Pericardium (tissue), 1 donor: ENCODE measurements around the genes DCT and IPO5.

DNA sequence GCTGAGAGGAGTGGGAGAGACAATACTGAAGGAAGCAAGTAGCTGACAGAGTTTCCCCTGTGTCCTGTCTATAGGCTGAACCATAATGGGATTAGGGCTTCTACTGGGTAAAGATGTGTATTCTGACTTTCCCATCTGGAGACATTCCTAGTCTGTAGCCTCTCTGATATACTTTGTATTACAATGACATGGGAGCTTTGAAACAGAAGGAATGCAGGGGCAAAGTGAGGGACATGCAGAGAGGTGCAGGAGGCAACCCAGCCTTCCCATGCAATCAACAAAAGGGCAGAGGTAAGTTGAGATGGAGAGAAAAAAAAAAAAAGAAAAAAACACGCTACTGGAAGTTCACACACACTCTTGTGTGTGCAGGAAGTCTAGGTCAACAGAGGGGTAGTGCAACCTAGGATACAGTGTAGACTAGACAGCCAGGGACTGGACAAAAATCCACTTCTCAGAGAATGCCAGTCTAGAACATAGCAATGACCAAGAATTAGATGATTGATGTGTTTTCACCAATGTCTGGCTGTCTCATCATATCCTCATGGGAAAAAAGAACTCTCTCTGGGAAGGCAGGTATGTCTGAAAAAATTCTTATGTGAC, 10.3 kb upstream of the GPC6 start:
- RRBS: no CpG with 5 or more reads among the region's 1 CpG

GRCh38 chr13:93495663-93496776, 269.4 kb downstream of the GPC6 start:
- RRBS: no CpG with 5 or more reads among the region's 28 CpGs

DNA sequence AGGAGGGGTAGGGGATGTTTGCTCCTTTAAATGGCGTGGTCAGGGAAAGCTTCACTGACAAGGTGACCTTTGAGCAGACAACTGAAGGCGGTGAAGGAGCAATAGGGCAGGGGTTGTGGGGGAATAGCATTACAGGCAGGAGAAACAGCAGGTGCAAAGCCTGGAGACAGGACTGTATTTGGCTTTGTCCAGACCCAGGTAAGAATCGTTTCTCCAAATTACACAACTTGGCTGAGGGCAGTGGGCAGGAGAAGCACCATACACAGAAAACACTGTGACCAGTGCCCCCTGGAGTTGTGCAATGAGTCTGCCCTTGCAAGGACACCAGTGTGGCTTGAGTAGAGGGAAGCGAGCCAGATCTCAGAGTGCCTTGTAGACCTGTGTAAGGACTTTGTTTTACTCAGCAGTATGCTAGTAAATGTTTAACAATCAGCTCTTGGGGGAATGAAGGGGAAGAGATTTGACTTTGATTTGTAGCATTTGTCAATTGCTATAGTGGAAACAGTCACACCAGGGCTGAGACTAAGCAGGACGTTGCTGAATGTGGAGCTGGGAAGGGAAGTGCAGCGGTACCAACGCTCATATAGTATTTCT, 360.0 kb downstream of the DCT start:
- RRBS: no CpG with 5 or more reads among the region's 7 CpGs

DNA sequence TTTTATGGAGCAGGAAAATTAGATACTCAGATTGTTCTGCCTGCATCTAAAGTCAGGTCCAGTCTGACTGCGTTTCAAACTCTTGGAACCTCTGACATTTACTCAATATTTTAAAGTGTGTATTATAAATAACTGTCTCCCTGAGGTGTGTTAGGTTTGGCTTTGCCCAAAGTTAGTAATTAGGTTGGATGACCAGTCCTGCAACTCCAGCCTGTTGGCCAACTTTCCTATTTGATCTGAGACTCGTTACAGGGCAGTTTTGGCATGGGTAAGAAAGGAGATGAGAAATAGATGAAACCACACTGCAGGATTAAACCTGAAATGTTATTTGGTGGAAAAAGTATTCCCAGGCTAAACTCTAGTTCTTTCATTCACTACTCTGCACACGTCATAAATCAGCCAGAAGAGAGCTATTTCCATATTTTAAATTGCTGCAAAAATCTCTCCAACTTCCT, 357.1 kb downstream of the DCT start:
- RRBS: no CpG with 5 or more reads among the region's 3 CpGs

DNA sequence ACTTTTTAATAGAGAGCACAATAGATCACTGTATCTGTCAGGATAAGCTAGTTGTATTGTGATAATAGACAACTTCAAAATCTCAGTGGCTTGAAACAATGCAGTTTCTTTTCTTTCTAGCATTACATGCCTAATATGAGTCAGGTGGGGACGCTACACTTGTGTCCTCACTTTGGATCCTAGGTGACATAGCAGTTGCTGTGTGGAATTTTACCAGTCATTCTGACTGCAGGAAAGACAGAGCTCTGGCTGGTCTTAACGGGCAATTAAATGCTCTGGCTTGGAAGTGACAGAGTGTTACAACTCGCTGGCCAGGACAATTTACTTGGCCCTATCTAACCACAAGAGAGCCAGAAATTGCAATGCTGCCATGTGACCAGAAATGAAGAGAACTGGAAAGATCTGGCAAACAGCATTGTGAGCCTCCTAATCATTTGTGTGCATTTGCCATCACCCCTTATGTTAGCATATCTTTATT, 351.1 kb downstream of the DCT start:
- RRBS: no CpG with 5 or more reads among the region's 3 CpGs

DNA sequence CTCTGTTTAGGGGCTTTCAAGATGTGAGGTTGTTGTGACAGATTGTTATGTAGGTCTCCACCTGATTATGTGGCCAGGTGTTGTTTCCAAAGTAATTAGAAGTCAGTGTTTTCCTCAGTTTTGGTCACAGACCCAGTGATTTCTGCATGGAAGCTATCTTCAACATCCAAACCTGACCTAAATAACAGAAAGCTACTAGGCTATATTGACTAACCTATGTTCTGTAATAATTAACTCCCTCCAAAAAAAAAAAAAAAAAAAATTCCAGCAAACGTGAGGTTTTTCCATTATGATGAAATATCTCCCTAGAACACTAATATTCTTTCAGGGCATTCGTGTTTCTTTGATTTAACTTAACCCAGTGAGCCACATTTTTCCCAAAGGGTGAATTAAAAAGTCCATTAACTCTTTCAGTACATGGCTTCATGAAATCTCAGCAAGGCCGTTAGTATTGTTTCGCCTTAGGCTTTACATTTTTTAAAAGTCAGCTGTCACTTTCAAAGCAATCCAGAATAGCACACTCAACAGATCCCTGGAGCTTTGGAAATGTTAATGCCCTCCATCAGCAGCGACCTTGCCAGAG, 175.9 kb downstream of the DCT start:
- RRBS: no CpG with 5 or more reads among the region's 5 CpGs

DNA sequence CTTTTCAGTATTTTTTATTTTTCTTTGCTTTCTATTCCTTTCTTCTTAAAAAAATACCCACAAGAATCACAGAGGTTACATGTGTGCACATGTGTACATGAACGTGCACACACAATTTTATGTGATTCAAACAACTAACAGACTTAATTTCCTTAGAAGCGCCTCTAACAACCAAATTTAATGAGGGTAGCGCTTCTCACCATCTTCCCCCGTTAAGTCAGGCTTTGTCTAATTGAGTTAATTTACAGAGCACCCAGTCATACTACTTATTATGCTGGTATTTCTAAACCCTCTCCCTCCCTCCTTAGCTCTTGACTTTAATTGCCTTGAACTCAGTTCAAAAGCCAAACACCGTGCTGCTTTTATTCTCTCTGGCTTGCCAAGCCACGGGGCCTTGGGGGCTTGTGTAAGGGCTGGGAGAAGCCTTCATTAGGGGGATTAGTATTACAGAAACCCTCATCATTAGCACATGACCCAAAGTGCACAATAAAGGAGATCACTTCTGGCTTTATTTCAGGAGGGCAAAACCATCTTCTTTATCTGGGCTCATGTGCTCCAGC, at the start of gene DCT:
DCT (minus strand) TSS at position 338 of the 560 bp plus-strand sequence.
- RRBS: no CpG with 5 or more reads among the region's 6 CpGs

GRCh38 chr13:94549685-94550515, 46.1 kb downstream of the TGDS start:
- RRBS: no CpG with 5 or more reads among the region's 46 CpGs

- RRBS: no CpG with 5 or more reads among the region's 7 CpGs
These were observed 10.5 kb downstream of the TGDS start for GRCh38 chr13:94585453-94585803.

DNA sequence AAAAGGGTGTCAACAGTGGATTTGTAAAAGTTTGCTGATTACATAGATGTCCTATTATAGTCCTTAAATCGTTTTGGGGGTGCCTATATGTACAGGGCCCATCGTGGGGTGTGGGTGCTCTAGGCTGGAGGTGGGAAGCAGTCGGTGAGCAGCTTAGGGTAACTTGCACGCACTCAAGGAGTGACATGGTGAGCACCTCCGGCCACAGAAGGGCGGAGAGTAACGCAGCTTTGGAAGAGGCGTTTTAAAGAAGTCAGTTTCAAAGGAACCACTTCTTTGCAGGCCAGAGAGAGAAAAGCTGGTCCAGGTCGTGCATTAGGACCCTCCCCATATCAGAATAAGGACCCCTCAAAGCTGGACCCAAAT, 363 bp downstream of the TGDS start:
- RRBS: no CpG with 5 or more reads among the region's 9 CpGs

- RRBS: no CpG with 5 or more reads among the region's 14 CpGs
These were observed 674 bp upstream of the GPR180 start for GRCh38 chr13:94600926-94601440.

DNA sequence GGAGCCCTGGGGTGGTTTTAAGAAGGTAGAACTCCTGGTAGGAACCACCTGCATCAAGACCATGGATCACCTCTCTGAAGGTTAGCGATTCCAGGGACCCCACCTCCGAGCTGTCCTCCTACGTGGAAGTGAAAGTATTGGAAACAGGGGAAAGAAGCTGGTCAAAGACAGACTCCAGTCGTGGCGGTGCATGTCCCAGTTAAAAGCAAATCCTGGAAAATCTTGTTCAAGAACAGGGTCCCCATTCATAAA, 1.1 kb downstream of the ABCC4 start:
- RRBS: no CpG with 5 or more reads among the region's 5 CpGs

GRCh38 chr13:95643298-95644291, 911 bp downstream of the DZIP1 start:
- RRBS: 5% methylated on average over 8 of the region's 46 CpGs

DNA sequence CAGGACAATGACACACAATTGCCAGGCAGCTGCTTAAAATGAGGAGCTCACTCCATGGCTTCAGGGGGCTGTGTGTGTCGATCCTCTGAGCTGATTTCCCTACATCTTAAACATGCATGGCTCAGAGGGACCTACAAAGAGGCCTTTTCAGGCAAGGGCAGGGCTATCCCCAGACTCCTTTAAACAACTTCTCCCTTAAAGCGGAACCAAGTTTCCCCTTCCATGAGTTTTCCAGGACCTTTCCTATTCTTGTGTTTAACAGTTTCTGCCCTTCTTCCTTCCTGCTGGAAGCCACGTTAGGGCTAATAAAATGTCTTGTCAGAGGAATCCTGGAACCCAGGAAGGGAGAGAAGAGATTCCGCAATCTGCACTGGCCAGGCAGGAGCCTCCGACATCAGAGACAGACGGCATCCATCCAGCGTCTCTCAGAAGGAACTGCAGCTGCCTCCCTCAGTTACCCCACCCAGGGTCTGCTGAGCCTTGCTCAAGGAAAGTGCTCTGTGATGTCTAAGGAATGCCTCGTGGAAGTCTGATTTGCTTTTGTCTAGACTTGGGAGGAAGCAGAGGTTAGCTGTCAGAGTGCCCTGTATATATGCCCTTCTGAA, 107.2 kb upstream of the MBNL2 start:
- RRBS: no CpG with 5 or more reads among the region's 8 CpGs

DNA sequence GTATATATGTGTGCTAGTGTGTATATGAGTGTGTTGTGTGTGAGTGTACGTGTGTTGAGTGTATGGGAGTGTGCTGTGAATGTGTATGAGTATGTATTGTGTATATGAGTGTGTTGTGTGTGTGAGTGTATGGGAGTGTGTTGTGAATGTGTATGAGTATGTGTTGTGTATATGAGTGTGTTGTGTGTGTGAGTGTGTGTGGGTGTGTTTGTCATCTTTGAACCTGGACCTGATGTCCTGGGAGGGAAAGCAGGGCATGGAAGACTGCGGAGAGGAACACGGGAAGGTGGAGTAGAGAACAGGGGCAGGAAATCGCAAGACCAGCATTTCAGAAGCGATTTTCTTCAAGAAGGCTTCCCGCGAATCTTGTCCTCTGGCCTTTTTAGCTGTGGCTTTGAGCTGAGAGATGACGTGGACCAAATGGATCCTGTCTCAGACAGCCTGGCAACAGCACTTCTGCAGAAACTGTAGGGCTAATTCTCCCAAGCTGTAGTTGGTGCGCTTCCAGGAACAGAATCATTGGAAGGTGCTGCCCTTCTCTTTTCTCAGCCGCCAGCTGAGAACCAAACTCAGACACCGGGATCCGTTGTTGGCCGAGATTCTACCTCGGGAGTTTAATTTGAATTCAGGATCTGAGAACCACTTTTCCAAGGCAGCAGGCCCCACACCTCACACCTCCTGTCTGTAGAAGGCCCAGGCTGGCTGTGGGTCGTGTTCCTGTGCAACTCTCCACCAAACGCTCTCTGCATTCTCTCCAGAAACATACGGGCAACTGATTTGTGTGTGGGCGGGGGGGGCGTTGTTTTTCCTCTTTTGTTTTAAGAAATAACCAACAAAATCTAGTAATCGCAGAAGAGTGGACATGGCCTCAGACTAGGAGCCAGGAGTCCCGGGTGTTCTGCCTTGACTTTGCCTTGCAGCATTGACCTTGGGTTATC, 94.6 kb upstream of the RAP2A start:
- RRBS: no CpG with 5 or more reads among the region's 21 CpGs

DNA sequence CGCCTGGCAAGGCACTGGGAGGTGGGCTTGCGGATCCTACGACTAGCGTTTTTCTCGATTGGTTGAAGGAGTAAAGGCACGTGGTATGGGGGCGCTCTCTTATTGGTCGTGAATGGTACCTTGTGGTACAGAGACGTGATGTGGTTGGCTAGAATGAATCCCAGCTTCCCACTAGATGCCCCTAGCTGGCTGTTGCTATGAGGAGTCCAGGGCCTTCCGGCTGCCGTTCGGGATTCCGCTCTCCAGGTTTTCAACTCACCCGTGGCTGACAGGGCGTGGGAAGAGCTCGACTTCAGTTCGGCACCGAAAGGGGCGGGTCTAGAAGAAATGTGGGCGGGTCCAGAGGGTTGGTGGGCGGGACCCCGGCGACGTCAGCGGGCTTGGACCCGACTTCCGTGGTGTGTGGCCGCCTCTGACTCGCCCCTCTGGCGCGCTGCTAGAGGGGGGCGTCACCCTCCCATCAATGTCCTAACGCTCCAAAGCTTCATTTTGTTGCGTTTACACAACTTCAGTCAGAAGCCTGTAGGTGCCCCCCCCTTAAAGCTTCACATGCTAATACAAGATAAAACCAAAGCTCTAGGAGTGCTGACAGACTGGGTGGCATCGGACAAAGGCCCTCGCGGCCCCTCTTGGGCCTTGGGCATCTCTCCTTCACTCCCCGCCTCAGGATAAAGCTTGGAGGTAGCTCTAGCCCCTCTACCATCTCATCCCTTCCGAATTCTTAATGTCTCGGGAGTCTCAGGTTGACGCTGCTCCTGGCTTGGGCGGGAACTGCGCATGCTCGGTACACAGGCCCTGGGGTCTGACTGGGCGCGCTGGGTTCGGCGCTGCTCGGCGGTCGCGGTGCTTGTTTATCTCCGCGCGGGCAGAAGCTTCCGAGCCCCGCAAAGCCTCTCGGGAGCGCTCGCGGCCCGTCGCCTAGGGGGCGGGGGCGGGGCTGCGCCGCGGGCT, 619 bp upstream of the RAP2A start:
- RRBS: no CpG with 5 or more reads among the region's 68 CpGs

DNA sequence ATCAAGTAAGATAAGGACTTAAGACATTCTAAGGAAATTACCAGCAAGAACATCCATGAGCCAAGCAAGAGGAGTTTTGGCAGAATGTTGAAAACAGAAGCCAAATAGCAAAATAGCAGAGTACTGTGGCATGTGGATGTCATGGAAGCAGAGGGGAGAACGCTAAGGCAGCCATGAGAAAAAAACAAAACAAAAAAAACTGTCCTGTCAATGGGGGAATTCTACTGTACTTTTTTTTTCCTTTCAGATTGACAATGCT, 104.4 kb downstream of the RAP2A start:
- RRBS: no CpG with 5 or more reads among the region's 1 CpG

- RRBS: no CpG with 5 or more reads among the region's 8 CpGs
These were observed at the start of gene IPO5 for GRCh38 chr13:97953508-97953857. TSS of gene IPO5 (plus strand) at chr13:97953675.

DNA sequence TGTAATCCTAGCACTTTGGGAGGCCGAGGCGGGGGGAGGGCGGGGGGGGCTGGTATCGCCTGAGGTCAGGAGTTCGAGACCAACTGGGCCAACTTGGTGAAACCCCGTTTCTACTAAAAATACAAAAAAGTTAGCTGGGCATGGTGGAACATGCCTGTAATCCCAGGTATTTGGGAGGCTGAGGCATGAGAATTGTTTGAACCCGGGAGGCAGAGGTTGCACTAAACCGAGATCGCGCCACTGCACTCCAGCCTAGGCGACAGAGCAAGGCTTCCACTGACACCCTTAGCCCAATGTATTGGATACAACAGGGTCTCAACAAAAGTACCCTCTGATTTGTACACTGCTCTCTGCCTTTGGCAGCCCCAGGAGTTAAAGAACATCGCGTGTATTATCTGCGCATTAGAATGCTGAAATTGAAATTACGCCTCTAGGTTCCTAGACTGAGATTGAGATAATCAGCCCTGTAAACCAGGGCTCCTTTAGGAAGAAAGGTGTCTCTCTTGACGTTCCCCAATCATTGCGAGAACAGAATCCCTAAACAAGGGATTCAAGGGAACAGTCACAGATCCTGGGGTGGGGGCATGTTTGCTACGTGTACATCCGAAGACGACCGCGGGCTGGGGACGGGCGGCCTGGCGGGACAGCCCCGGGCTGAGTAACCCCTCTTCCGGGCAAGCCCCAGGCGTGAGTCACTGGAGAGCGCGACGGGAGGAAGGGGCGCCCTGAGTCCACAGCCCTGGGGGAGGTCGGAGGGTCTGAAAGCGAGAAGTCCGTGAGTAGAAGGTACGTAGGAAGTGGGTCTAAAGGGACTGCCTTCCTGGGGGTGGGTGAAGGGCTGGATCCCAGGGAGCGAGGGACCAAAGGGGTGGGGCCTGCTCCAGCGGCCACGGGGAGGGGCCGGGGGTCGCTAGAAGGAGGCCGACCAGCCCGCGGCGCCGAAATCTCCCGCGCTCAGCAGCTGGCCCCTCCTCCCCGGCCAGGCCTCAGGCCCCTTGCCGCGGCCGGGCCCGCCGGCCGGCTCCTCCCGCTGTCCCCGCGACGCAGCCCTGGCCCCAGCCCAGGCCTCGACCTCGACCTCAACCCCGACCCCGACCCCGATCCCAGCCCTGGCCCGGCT, 22.1 kb downstream of the IPO5 start:
- RRBS: under 1% methylated on average over 13 of the region's 65 CpGs

GRCh38 chr13:97976332-97976412, 22.7 kb downstream of the IPO5 start:
- RRBS: 0% methylated on average over 7 of the region's 12 CpGs